ENCODE data around the genes GOLGA6L6, NPAP1 and ATP10A.

DNA sequence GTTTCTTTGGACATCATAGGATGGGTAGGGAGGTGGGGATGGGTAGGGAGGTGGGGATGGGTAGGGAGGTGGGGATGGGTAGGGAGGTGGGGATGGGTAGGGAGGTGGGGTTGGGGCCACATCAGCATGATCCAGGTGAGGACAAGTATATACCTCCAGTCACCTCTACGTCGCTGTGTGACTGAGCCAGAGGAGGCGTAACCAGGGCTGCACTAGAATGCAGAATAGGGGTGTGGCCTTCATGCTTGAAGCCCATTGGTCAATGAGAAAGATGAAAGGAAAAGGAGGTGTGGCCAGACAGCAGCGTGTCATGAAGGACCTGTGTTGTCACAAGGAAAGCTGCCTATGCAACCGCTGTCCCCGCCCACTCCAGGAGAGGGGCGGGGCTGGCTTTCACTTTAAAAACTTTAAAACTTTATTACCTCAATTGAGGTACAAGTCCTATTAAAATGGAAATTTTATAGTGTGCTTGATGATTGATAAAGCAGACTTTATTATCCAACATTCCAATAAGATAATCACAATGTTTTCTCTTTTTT is at the start of gene GOLGA6L6:
TSS of gene GOLGA6L6 (minus strand) at position 219 of the 539 bp plus-strand sequence.
- PRO-cap: no peak
- RAMPAGE, long total RNA, 4 experiments: no peak in any of the 4 experiments

DNA sequence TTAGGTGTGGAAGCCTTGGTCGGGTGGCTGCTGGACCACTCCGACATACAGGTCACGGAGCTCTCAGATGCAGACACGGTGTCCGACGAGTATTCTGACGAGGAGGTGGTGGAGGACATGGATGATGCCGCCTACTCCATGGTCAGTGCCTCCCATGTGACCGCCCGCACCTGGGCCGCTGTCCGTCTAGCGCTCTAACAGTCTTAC is 114.5 kb downstream of the GOLGA6L22 start:
- PRO-cap: no peak
- RAMPAGE, long total RNA, 4 experiments: no peak in any of the 4 experiments

GRCh38 chr15:22579517-22579842 is 120.8 kb downstream of the GOLGA6L22 start:
- PRO-cap: no peak
- RAMPAGE, long total RNA, 4 experiments: no peak in any of the 4 experiments

- PRO-cap: no peak
- RAMPAGE, long total RNA, 4 experiments: no peak in any of the 4 experiments
Measured at GRCh38 chr15:22776004-22776576, 10.4 kb upstream of the NIPA1 start.

GRCh38 chr15:22839384-22839766 is 909 bp downstream of the NIPA2 start:
- PRO-cap: no peak
- RAMPAGE, long total RNA, 4 experiments: no peak in any of the 4 experiments

DNA sequence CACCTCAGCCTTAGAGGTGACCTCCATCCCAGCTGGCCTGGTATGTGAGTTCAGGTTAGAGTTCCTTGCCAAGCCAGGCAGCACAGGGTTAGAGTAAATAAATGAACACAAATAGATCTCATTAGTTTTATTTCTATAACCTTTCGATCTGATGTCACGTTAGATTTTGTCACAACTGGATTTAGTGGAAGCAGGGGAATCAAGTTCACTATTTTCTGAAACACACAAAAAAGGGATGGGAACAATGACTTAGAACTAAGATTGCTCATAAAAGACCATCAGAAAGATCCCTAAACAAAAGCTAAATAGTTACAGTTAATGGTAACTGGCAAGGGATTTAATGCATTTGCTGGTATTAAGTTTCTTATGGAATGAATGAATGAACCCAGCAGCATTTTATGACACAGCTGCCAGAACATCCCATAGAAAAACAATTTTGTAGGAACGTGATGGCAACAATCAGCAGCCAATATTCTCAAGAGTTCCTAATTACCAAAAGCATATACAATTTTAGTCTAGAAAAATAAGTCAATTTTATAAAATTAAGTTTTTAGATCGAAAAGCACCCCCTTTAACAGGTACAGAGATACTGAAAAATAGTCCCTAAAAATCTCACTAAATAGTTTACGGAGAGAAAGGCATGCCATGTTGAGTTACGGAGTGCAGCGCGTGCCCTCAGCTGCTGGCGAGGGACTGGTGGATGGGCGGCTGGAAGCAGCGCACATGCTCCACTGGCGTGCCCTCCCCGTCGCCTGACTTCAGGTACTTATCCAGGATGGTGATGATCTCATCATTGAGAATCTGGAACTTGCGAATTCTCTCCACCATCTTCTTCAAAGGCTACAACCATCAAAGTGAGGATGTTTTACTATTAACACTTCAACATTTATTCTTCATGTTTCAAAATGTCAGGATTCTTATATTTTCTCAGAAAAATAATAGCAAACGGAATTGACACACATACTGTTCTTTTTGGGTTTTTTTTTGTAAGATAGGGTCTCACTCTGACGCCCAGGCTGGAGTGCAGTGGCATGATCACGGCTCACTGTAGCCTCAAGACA is 31.2 kb downstream of the NIPA2 start:
- PRO-cap: no peak
- RAMPAGE, long total RNA, 4 experiments: no peak in any of the 4 experiments

DNA sequence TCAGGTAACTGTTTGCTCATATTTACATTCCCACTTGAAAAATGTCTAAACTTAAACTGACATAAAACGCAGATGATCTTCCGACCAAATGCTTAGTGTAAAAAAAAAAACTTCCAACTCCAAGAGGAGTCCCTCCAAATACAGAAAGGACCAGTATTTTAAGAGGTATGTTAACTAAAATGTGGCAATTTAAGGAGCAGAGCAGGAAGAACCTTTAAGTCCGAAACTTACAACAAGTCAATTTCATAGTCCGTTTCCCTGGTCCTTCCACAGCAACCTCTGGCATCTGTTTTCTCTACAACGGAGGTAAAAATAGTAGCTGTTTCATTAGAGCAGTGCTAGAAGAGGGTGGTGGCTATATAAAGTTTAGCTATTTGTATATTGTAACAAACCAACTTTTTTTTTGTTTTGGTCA is 17.2 kb downstream of the GOLGA8S start:
- PRO-cap: no peak
- RAMPAGE, long total RNA, 4 experiments: no peak in any of the 4 experiments

GRCh38 chr15:23686910-23687191 is 254 bp downstream of the NDN start:
- PRO-cap: no peak
- RAMPAGE, long total RNA, 4 experiments: no peak in any of the 4 experiments

GRCh38 chr15:23798187-23798638 is 111.1 kb upstream of the NDN start:
- PRO-cap: no peak
- RAMPAGE, long total RNA, 4 experiments: no peak in any of the 4 experiments

DNA sequence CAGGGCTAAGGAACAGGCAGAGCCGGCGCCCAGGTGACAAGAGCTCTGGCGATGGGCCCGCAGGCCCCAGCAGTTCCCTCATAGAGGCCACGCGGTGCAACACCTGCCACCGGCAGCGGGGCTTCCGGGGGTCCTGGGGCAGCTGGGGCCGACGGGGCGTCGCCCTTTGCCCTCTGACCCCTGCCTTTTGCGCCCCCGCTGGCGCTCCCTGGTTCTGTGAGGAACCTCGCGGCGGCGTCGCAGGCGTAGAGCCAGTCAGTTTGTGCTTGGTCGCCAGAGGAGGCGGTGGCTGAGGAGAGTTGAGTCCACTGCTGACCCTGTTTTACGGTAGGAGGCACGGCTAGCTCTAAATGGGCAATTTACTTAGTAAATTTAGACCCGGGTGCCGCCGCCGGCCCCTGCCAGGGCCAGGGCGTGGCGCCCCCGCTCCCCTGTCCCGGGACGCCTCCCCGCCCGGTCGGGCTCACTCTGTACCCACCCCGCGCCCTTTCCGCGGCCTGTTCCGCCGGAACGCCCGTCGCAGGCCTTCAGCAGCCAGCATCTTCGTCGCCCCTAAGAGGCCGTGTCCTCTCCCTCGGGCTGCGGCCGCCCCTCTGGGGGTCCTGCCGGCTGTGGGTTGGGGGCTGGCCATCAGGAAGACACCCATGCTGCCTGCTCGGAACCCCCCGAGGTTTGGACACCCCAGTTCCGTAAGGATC is at the start of gene NPAP1:
TSS of gene NPAP1 (plus strand) at position 258 of the 698 bp plus-strand sequence.
- PRO-cap: no peak
- RAMPAGE, long total RNA, 4 experiments: no peak in any of the 4 experiments

- PRO-cap: no peak
- RAMPAGE, long total RNA, 4 experiments: no peak in any of the 4 experiments
Measured at GRCh38 chr15:25371164-25371960, 67.5 kb downstream of the UBE3A start.

DNA sequence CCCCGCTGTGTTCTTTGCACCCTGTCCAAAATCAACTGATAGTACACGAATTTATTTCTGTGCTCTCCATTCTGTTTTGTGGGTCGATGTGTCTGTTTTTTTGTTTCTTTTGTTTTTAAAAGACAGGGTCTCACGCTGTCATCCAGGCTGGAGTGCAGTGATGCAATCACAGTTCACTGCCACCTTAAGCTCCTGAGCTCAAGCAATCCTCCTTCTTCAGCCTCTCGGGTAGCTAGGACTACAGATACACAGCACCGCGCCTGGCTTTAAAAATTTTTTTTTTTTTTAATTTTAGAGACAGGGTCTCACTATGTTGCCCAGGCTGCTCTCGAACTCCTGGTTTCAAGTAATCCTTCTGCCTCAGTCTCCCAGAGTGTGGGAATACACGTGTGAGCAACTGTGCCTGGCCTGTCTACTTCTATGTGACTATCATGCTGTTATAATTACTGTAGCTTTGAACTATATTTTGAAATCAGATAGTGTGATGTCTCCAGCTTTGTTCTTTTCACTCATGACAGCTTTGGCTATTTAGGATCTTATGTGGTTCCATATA is 39.3 kb downstream of the UBE3A start:
- PRO-cap: no peak
- RAMPAGE, long total RNA, 4 experiments: no peak in any of the 4 experiments

- PRO-cap: no peak
- RAMPAGE, long total RNA, 4 experiments: no peak in any of the 4 experiments
Measured at GRCh38 chr15:25439054-25439135, 71 bp upstream of the UBE3A start.

DNA sequence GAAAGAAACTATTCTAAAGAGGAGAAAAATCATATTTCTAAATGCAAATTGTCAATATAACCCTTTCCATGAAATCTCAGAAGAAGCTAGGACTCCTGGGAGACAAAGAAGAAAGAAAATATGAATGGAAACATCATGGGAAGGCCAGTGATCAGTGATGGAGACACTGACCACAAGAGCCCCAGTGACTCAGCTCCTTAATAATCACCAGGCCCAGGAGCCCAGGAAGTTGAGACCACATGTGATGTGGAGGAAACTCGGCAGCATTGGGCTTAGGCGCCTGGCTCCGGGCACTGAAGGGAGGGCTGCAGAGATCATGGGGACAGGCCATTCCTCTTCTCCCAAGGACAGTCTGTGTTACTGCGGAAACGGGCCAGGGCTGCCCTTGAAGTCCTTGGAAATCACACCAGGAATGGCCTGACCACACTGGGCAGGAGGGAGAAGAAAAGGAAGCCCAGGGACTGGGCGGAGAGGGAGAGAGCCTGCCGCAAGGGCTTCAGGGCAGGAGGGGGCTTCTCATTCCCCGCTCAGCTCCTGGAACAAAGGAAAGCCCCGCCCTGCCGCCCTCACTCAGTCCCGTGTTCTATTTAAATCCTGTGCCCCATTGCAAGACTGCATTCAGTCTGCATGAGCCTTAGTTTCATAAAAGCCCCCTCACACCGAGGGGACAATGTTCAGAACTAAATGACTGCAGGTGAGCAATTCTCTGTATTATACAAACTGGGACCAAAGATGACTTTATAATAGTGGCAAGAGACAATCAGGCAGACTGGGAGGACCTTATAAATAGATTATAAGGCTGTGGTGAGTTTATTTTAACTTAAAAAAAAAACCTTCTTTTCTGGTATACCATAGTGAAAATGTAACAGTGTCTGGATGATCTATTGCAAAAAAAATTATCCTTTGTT is 205.3 kb upstream of the UBE3A start:
- PRO-cap: no peak
- RAMPAGE, long total RNA, 4 experiments: no peak in any of the 4 experiments

GRCh38 chr15:25674809-25675702 is 188.1 kb downstream of the ATP10A start:
- PRO-cap: unidirectional peak, minus-strand start at chr15:25675065
- RAMPAGE, long total RNA, 4 experiments: no peak in any of the 4 experiments

DNA sequence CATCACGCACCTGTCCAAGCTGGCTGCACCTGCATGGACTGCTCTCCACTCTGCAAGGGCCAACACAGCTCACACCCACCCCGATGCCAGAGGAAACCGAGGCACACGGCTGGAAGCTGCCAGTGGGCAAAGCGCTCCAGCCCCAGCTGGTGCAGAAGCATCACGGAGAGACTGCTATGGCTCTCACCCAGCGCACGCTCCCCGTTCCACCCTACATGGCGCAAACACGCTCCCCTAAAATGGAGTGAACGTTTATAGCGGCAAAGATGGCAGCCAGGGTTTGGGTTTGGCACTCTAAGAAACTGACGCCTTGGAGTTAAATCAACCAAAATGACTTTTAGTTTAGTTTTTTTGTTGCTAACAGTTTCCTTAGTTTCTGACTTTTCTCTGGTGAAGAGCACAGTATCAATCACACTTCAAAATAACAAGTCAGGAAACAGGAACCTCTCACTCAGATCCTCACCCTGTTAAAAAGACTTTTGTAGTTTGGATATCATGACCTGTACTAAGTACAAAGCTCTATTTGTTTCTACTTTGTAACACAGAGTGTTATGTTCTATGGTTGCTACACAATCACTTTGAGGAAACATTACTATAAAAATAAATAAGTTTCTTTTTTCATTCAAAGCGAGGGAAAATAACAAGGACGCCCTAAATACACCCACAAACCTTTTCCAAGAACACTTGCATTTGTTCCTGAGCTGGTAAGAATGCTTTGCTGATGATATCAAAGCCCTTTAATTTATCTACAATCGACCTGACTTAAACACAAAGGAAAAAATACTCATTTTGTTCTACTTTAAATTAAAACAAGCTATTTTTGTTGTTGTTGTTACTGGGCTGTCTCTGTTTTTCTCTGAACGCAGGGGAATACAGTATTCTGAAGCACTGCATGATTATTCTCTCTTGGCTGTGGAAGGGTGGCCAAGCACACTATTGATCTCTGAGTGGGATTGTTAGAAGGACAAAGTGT is 51.0 kb downstream of the ATP10A start:
- PRO-cap: no peak
- RAMPAGE, long total RNA, 4 experiments: no peak in any of the 4 experiments

- PRO-cap: bidirectional peak, plus-strand start at chr15:25850567, minus-strand start at chr15:25850476
- RAMPAGE, long total RNA, 4 experiments: no peak in any of the 4 experiments
Measured at GRCh38 chr15:25849969-25851151, 12.8 kb downstream of the ATP10A start.

DNA sequence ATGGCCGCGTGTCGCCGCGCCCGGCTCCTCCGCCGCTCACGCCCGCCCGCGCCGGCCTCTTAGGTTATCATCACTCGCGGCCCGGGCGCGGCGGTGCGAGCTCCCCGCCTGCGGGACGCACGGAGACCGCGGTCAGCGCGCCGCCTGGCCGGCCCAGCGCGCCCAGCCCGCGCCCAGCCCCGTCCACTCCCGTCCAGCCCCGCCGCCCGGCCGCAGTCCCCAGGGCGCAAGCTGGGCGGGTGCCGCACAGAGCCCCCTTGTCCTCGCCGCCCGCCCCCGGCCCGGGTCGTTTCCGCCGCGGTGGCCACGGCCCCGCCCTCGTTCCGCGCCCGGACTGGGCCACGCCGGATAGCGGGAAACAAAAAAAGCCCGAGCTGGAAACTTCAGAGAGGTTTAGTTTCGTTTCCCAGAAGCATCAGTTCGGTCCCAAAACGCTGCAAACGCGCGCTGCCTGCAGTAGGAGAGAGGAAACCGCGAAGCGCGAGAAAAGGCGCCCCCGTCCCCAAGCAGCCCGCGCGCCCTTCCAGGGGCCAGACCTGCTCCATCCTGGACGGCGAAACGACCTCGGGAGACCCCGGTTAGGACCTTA is at the start of gene ATP10A:
TSS of gene ATP10A (minus strand) at position 233 of the 589 bp plus-strand sequence.
- PRO-cap: bidirectional peak, plus-strand start at position 418 of the sequence, minus-strand start at position 233 of the sequence
- RAMPAGE, long total RNA, 4 experiments: no peak in any of the 4 experiments

GRCh38 chr15:27095363-27096298 is 124.7 kb downstream of the GABRG3 start:
- PRO-cap: no peak
- RAMPAGE, long total RNA, 4 experiments: no peak in any of the 4 experiments

GRCh38 chr15:27645864-27646229 is 453.3 kb downstream of the OCA2 start:
- PRO-cap: no peak
- RAMPAGE, long total RNA, 4 experiments: no peak in any of the 4 experiments